Measurements from ENCODE around the gene DTYMK.

- PRO-cap = bidirectional peak, plus-strand start at chr2:241686903, minus-strand start at chr2:241686804; bidirectional peak, plus-strand start at chr2:241687088, minus-strand start at chr2:241686955
Observed at GRCh38 chr2:241686631-241687625, at the start of gene DTYMK. DTYMK (minus strand) TSS chr2:241686815.

DNA sequence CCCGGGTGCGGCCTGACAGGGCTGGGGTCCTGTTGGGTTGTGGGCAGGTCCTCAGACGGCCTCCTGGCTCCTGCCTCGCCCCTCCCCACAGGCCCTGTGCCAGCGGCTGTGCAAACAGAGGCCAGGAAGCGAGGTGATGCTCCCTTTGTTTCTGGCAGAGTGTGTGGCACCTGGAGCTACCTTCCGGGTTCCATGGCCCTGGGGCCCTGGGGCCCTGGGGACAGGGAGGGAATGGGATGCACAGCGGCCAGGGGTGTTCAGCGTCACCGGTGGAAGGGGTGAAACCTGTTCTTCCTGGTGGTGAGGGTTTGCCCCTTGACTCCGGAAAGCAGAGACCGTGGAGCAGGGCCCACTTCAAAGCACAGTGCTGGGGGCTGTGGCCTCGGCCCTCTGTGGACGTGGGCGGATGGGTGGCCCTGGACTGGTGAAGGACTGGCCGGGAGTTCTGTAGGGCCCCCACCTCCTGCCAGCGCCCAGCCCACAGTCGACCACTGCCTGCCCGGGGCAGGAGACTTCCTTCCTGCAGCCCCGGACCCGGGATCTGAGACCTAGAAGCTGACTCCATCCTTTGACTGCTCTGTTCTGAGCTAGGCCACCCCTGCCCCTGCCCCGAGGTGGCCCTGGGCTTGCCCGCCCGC lies 2.6 kb upstream of the GAL3ST2 start:
- PRO-cap = unidirectional peak, plus-strand start at position 195 of the sequence

DNA sequence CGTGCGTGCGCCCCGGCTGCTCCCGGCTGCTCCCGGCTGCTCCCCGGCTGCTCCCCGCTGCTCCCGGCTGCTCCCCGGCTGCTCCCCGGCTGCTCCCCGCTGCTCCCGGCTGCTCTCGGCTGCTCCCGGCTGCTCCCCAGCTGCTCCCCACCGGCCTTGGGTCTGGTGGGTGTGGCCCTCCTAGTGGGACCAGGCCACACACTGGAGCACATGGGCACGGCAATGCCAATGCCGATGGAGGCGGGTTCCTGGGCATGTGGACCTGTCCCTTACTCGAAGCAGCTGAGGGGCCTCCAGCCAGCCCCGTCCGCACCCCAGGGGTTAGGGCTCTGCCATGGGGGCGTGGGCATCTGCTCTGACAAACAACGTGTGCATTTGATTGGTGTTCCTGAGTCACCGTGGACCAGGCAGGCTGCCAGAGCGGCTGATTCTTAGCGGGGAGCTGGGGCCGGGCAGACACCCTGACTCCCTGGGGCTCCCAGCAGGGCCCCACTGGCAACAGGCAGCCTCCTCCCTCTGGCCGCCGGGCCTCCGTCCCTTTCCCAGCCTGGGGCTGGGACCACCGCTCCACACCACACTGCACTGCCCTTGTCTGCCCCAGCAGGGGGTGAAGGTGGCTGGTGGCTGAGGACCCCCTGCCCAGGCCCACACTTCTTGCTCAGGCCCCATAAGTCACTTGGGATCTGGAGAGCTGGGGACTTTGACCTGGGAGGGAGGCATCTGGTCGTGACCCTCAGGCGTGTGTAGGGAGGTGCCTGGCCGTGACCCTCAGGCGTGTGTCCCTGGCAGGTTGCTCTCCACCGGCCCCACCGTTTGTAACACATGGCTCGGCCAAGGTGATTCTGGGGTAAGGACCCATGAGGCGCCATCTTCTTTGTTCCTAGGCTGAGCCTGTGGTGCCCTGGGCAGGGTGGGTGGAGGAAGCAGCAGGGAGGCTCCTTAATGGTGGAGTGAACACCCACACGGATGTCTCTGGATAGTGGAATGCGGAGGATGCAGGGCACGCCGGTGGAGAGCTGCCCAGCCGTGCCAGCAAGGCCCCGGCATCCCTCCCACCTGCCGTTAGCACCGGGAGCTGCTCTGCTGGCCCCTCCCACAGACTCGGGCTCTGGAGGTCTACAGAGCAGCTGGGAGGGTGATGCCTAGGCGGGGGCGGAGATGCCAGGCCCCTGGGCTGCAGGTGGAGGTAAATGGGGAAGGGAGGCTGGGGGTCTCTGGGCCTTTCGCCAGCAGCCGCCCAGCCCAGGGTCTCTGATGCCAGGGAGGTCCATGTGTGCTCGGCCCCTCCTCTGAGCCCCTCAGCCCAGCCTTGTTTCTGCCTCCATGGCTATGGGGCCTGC lies 1.6 kb upstream of the GAL3ST2 start:
- PRO-cap = no peak

DNA sequence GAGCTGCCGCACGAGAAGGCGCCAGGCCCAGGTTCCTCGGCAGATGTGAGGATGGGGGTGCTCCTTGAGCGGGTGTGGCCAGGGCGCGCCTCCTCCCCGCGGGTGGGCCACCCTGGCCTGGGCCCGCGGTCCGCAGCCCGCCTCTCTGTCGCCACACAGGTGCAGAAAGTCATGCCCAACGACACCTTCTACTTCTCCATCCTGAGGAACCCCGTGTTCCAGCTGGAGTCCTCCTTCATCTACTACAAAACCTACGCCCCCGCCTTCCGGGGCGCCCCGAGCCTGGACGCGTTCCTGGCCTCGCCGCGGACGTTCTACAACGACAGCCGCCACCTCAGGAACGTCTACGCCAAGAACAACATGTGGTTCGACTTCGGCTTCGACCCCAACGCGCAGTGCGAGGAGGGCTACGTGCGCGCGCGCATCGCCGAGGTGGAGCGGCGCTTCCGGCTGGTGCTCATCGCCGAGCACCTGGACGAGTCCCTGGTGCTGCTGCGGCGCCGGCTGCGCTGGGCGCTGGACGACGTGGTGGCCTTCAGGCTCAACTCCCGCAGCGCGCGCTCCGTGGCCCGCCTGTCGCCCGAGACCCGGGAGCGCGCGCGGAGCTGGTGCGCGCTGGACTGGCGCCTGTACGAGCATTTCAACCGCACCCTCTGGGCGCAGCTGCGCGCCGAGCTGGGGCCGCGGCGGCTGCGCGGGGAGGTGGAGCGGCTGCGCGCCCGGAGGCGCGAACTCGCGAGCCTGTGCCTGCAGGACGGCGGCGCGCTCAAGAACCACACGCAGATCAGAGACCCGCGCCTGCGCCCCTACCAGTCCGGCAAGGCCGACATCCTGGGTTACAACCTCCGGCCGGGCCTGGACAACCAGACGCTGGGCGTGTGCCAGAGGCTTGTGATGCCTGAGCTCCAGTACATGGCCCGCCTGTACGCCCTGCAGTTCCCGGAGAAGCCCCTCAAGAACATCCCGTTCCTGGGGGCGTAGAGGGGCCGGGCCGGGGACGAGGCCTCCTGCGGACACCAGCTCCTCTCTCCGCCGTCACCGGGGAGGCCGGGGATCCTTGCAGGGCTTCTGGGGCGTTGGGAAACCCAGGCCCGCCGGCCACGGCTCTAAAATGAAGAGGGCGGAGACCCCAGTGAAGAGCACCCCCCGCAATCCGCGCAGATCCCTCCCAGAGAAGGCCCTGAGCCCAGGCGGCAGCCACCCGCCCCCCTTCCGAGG lies 5.4 kb upstream of the NEU4 start:
- PRO-cap = bidirectional peak, plus-strand start at position 812 of the sequence, minus-strand start at position 601 of the sequence

- PRO-cap = unidirectional peak, plus-strand start at chr2:241805075
Observed at GRCh38 chr2:241804417-241805347, 4.3 kb upstream of the NEU4 start.

DNA sequence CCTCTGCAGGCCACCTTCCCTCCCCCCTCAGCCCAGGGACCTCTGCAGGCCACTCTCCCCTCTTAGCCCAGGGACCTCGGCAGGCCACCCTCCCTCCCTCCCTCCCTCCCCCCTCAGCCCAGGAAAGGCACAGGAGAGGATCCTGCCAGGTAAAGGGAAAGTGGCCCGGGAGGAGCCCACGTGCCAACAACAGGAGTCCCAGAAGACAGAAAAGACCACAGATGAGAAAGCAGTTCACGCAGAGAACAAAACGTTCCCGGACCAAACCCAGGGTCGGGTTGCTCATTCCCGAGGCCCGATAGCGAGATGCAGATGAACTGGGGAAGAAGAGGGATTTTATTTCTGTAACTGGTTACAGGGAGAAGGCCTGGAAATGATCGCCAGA lies 1.0 kb upstream of the NEU4 start:
- PRO-cap = no peak

All from bronchus (tissue), 1 donor.